Mesenchymal stem cell of adipose (primary cell): ENCODE measurements around the gene DDI2.

DNA sequence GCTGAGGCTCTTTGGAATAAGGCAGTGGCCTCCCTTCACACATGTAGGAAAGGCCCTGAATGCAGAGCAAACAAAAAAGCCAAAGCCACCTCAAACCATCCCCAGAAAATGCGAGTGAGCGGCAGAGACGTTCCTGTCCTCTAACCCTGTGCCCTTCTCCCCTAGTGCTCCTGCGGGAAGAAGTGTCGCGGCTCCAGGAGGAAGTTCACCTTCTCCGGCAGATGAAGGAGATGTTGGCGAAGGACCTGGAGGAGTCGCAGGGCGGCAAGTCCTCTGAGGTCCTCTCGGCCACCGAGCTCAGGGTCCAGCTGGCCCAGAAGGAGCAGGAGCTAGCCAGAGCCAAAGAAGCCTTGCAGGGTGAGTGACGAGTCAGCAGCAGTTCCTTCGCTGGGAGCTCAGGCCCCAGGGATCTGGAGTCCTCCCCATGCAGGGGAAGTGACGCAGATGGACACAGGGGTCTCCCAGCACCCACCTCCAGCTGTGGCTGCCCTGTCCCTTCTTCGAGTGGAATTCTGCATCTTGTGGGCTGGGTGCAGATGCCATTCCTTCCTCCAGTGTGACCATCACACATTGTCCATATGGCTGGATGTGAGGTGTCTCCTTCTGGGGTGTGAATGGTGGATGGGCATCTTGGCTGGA, 192.9 kb upstream of the TMEM51 start:
- CAGE, long polyA plus RNA: no peak

- CAGE, long polyA plus RNA: no peak
Measured at GRCh38 chr1:15218974-15219741, 27.9 kb upstream of the FHAD1 start.

GRCh38 chr1:15221097-15221450, 25.9 kb upstream of the FHAD1 start:
- CAGE, long polyA plus RNA: no peak

DNA sequence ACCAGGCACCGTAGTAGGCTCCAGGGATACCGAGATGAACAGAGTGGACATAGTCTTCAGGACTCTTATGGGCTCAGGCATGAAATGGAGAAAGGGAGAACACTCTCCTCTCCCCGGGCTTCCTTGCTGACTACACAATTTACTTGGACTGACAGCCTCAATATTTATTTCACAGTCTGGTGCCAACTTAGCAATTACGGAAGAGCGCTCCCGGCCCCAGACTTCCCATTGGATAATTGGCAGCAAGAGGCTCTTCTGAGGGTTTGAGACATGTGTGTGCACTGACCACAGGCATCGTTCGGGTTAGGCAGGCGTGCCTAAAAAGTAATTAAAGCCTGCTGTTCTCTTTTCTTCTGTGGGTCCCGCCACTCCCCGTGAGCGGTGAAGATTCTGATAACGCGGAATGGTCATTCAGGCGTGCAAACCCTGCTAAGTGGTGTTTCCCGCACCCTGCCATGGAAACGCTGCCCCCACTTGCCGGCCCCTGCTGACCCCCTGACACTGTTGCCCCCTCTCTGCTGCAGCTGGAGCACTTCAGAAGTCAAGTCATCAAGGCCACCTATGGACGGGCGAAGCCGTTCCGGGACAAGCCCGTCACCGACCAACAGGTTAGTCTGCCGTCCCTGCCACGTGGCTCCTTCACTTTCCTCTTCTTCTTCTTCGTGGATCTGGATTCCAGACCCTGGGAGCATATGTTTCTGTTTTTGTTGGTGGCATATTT, 79.7 kb downstream of the FHAD1 start:
- CAGE, long polyA plus RNA: no peak

GRCh38 chr1:15413929-15414712, 4.4 kb downstream of the EFHD2 start:
- CAGE, long polyA plus RNA: no peak

DNA sequence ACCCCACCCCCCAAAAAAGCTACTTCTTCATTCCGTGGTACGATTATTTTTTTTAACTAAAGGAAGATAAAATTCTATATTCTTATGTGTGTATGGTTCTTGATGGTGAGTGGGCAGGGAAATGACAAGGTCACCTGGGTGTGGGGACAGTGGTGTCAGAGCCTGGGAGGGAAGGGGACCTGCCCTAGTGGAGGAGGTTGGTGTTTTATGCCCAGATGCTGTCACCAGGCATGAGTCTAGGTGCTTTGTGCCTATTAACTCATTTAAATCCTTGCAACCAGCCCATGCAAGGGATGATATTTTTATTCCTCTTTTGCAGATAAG, 8.0 kb upstream of the CTRC start:
- CAGE, long polyA plus RNA: no peak

DNA sequence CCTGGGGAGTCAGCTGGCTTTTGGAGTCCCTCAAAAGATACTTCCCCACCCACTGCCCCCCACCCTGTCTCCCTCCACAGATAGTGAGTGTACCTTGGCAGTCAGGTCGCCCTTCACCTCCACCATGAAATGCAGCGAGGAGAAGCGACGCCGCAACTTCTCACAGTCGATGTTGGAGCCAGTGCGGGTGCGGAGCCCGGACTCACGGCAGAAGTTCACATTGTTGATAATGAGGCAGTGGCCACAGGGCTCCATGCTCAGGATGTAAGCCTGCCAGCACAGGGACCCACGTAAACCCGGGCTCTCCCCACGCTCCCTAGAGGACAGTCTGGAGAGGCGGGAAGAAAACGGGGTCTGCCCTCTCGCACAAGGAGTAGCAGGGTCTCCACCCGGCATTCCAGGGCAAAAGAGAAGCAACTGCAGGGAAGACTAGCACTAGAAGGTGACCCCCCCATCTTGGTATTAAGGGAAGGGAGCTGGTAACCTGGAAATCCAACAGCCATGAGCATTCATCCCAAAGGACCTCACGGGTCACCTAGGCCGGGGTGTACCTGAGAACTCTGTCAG, 17.1 kb downstream of the CASP9 start:
- CAGE, long polyA plus RNA: no peak

DNA sequence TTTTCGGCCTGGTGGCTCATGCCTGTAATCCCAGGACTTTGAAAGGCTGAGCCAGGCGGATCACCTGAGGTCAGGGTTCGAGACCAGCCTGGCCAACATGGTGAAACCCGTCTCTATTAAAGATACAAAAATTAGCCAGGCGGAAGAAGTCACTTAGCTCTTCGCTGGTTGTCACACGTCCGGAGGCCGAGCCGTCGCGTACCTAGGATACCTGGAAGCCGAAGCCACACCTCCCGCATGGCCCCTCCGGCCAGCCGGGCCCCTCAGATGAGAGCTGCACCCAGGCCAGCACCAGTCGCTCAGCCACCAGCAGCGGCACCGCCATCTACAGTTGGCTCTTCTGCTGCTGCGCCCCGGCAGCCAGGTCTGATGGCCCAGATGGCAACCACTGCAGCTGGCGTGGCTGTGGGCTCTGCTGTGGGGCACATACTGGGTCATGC, 12.9 kb upstream of the DDI2 start:
- CAGE, long polyA plus RNA: no peak

DNA sequence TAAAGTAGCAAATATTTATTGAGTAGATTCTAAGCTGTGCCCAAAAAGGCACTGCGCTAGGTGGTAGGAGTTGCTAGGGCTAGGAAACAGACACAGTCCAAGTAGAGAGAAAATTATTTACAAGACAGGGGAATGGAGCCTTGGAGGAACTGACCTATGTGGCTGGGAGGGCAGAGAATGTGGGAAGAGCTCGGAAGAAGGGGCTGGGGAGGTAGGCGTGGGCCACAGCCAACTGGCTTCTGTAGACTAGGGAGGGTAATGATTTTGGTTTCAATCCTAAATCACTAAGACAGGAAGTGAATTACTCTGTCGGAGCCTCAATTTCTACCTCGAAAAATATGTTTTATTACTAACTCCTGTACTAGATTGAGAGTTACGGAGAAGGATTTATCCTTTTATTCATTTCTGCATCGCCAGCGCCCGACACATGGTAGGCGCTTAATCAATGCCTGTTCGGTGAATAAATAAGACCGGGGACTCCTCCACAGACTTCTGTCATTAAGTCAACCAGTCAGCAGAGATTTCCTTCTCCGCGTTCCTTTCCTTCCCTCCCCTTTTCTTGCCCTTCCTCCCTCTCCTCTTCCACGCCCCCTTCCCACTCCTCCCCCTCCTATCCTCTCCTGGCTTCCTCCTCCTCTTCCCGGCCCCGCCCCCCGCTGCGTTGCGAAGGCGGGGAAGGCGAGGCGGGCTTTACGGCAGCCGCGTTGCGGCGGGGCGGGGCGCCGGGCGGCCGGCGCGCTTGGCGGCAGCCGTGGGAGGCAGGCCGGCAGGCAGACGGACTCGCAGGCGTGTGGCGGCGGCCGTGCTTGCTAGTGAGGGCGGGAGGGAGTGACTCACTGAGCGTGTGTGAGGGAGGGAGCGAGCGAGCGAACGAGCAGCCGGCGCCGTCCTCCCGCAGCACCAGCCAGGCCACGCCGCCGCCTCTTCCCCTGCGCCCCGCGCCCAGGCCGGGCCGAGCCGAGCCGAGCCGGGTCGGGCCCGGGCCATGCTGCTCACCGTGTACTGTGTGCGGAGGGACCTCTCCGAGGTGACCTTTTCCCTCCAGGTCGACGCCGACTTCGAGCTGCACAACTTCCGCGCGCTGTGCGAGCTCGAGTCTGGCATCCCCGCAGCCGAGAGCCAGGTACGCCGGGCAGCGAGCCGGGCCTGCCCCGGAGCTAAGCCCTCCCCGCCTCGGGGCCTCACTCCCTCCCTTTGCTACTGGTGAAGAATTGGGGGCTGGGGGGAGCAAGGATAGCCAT, at the start of gene DDI2:
Gene DDI2 (plus strand): TSS at position 773 of the 1,241 bp plus-strand sequence.
- CAGE, long polyA plus RNA: no peak

- CAGE, long polyA plus RNA: no peak
Measured at GRCh38 chr1:15680893-15681267, 3.2 kb upstream of the PLEKHM2 start.

DNA sequence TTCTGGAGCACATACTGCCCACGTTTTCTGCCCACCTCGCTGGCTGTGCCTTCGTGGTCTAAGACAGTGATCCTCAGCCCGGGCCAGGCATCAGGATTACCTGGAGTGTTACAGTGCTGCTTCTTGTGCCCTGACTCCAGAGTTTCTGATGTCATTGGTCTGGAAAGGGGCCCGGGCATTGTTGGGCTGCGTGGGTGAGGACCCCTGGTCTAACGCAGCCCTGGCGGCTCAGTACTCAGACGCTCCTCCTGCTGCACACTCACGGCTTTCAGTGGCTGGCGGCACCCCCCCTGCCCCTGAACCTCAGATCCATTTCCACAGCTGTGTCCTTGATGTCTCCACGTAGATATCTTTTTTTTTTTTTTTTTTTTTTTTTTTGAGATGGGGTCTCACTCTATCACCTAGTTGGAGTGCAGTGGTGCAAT, 20.7 kb downstream of the PLEKHM2 start:
- CAGE, long polyA plus RNA: no peak

GRCh38 chr1:15716142-15716390, 20.0 kb upstream of the SLC25A34 start:
- CAGE, long polyA plus RNA: no peak

- CAGE, long polyA plus RNA: no peak
Measured at GRCh38 chr1:15717342-15718204, 18.5 kb upstream of the SLC25A34 start.

DNA sequence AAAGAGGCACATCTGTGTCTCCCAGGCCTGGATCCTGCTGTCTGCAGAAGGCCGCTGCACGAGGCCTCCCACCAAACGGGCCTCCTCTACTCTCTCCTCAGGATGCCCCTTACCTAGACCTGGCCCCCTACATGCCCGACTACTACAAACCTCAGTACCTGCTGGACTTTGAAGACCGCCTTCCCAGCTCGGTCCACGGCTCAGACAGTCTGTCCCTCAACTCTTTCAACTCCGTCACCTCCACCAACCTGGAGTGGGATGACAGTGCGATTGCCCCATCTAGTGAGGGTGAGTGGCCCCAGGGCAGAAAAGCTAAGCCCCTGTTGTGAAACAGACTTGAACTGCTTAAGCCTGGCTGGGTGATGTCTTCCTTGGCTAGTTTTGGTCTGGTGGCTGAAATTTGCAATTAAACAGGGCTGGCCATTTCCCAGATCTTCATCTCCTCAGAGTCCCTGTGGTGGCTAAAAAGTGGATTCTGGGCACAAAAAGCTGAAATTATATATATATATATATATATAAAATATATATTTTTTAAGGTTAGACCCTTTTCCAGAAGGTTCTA, 16.3 kb upstream of the SLC25A34 start:
- CAGE, long polyA plus RNA: no peak

GRCh38 chr1:15799342-15799895, 8.0 kb downstream of the UQCRHL start:
- CAGE, long polyA plus RNA: no peak

GRCh38 chr1:15799938-15800795, 7.3 kb downstream of the UQCRHL start:
- CAGE, long polyA plus RNA: no peak

DNA sequence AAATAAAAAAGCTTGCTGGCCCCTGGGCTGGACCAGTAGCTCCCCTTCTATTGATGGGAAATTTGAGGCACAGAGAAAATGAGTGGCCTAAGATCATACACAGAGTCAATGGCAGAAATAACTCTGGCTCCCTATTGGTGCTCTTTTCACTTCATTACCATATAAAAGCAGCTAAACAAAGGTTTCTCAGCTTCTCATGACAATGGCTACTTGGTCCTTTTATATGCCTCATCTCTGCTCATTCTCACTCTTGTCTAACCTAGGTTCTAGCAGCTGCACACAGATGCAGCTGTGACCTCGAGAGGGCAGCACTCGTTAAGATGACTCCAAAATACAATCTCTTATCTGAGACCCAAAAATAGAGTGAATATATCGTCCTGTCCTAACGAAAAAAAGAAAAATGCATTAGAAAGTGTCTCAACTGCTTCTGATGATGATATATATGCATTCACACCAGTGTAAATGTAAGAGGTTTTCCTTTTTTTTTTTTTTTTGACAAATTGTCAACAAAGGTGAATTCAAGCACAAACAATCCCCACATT, 8.0 kb upstream of the UQCRHL start:
- CAGE, long polyA plus RNA: no peak

DNA sequence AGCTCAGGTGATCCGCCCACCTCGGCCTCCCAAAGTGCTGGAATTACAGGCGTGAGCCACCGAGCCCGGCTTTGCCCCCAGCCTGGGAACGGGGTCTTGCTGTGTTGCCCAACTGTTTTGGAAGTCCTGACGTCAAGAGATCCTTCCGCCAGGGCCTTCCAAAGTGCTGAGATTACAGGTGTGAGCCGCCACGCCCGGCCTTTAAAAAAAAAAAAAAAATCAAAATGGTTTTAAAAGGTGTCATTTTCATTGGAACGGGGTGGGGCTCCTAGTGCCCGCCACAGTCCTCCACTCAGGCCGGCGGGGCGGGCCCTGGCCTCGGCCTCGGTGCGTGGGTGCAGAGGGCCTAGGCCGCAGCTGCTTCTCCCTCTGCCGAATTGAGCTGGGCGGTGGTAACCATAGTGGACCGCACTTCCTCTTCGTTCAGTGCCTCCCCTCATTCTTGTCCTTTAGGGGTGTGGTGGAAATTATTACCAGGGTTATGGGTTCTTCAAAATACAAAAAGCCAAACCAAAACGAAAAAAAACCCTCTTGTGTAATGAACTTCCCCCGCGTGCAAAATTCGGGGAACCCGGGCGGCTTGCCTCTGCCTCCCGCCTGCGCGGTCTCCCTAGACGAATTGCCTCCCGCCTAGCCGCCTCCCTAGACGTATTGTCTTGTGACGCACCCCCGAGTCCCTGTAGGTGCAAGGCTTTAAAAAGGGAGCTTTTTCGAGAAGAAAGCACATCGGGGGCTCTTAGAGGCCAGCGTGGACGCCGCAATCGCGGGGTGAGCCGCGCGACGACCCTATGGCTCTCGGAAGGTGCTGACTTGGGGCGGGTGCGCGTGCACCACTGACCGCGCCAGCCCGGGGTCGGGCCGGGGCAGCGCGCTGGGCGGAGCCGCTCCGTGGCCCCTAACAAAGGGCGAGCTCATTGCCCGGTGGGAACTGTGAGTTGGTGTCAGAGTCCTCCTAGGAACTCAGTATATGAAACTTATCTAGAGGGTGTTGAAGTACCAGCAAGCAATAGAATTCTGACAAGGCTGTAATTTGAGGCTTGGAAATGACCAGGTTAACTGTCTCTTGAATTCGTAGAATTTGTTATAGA, 10.5 kb upstream of the SPEN start:
- CAGE, long polyA plus RNA: no peak

DNA sequence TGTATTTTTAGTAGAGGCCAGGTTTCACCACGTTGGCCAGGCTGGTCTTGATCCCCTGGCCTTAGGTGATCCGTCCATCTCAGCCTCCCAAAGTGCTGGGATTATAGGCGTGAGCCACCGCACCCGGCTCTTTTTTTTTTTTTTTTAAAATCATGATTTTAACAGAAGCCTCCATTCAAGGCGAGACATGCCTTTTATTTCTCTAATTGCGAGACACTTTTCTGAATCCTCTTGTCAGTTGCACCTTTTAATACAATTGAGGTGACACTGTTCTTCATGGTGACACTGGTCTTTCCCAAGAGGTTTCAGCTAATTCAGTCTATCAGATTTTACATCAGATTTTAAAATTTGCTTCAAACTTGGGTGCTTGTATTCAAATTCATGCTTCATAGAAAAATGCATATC, 2.8 kb upstream of the SPEN start:
- CAGE, long polyA plus RNA: no peak

GRCh38 chr1:15848494-15849026, 1.1 kb downstream of the SPEN start:
- CAGE, long polyA plus RNA: no peak